Zone of skin (tissue), 1 donor: ENCODE data around the gene BLM.

DNA sequence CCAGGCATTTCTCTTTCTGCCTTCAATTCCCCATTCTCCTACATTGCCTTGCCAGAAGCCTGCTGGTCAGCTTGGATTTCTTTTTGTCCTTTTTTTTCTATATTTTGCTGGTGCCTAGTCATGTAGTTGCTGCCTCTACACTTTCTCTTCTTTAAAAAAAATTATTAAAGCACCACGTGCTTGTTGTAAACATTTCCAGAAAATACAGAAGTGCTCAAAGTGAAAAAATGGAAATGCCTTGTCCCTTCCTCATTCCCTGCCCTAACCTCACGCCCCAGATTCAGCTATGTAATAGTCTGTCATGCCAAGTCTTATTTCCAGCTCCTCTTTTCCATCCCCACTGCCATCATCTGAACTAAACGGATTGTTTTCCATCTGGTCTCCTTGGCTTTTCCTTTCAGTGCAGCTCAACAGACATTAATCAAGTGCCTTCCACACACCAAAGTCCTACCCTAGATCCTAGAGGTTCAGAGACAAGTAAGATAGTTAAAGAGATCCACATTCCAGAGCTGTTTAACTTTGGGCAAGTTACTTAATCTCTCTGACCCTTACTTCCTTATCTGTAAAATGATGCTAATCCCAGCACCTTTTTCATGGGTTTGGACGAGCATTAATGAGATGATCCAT lies 15.5 kb downstream of the ZNF774 start:
- RRBS = no CpG with 5 or more reads among the region's 4 CpGs

GRCh38 chr15:90376988-90377449 lies 11.0 kb upstream of the IQGAP1 start:
- RRBS = 54% methylated on average over 2 of the region's 4 CpGs

- RRBS = no CpG with 5 or more reads among the region's 1 CpG
Observed at GRCh38 chr15:90484066-90484437, 45.7 kb upstream of the CRTC3 start.

- RRBS = no CpG with 5 or more reads among the region's 6 CpGs
Observed at GRCh38 chr15:90570970-90571623, 41.4 kb downstream of the CRTC3 start.

DNA sequence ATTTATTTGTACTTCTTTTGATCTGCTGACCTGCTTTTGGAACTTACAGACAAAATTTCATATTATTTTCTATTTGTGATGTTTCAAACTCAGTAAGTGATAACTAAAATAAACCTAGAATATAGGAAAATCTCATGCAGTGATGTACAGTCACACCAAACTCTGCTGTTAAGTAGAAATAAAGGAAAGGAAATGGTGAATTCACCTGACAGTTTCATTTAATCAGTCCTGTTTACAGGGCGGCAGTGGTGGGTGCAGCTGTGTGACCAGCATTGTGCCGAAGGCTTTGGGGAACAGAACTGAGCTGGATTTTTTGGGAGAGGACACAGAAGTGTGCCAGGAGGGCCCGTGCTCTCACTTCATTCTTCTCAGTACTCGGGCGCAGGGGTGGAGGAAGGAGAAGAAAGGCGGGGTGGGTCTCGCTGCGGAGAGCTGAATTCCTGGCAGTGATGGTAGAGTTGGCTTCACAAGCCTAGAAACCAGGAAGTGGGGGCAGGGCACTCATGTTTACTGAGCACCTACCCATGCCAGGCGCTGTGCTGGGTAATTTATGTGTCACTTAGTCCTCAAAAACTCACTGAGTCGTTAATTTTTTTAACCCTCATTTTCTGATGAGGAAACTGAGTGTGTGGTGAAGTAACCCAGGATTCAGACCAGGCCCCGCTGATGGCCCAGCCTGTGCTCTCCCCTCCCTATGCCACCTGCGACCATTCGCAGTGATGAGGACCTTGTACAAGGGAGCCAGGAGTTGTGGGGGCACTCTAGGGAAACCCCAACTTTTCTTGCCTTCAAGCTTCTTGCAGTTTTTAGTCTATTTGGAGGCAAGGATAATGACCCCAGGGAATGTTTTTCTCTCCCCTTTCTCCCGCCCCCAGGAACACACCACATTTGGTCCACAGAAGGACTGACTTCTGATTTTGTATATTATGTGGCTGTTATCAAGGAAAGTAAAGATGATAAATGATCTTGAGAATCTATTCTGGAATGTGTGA lies 64.7 kb downstream of the CRTC3 start:
- RRBS = no CpG with 5 or more reads among the region's 14 CpGs

DNA sequence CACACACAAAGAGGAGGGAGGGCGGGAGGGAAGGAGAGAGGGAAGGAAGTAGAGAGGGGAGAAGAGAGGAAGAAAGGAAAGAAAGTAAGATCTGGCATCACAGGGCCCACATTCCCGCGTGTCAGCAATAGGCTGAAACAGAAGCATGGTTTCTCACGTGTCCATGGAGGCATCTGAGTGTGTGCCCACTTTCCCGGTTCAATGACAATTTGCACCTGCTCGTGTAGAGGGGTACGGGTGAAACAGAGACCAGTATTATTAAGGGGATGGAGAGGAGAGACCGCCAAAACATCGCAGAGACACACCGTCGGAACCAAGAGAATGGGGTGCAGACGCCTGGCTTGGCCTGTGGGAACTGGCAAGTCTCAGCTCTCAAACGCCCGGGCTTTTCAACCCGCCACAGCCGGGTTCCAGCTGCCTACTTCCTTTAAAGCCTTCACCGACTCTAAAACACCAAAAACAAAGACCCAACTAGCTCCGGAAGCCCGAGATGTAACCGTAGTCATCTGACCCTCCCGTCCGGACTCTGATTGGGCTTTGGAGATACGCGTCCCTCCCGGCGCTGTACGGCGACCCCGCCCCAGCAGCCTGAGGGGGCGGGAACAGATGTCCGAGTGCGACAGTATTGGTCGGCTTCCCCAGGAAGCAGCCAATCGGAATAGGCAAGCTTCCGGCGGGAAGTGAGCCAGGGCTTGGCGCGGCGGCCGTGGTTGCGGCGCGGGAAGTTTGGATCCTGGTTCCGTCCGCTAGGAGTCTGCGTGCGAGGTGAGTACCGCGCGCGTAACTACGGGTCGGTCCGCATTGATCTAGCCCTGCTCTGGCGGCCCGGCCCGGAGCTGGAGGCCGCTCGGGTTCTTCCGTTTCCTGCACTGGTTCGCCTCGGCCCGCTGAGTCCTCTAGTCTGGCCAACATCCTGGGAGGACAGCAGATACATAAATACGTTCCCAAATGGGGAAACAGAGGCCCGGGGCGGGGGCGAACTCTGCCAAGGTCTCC lies at the start of gene BLM:
TSS of gene BLM (plus strand) at position 671 of the 996 bp plus-strand sequence.
- RRBS = under 1% methylated on average over 19 of the region's 67 CpGs

DNA sequence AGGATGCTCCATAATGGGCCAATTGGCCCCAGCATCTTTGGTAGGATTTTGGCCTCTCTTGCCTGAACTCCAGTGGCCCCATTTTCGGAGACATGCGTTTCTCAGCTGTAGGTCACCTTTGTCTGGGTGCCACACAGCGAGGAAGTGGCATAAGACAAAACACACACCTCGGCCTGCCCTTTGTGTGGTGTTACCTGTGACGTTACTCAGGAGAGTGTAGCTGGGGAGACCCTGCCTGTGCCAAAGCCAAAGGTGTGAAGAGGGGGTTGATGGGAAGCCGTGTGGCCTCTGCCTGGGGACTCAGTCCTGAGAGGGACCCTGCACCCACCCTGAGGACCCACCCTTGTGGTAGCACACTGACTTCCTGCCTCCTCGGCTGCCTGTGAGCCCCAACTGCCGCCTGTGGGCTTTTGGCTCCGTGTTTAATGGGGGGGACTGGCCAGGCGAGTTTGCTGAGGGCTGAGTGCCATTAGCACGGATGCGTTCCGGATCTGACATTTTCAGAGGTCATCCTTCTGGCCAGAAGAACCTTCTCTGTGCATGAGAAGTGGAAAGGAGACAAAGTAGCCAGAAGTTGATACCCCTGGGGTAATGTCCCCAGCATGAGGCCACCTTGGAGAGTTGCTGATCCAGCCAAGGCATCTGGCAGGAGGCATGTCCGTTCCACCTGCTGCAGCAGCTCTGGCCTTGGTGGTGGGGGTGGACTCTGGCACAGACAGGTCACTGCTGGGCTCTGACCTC lies 51.9 kb upstream of the FURIN start:
- RRBS = no CpG with 5 or more reads among the region's 14 CpGs

GRCh38 chr15:90845013-90845659 lies 23.3 kb upstream of the FURIN start:
- RRBS = no CpG with 5 or more reads among the region's 7 CpGs

DNA sequence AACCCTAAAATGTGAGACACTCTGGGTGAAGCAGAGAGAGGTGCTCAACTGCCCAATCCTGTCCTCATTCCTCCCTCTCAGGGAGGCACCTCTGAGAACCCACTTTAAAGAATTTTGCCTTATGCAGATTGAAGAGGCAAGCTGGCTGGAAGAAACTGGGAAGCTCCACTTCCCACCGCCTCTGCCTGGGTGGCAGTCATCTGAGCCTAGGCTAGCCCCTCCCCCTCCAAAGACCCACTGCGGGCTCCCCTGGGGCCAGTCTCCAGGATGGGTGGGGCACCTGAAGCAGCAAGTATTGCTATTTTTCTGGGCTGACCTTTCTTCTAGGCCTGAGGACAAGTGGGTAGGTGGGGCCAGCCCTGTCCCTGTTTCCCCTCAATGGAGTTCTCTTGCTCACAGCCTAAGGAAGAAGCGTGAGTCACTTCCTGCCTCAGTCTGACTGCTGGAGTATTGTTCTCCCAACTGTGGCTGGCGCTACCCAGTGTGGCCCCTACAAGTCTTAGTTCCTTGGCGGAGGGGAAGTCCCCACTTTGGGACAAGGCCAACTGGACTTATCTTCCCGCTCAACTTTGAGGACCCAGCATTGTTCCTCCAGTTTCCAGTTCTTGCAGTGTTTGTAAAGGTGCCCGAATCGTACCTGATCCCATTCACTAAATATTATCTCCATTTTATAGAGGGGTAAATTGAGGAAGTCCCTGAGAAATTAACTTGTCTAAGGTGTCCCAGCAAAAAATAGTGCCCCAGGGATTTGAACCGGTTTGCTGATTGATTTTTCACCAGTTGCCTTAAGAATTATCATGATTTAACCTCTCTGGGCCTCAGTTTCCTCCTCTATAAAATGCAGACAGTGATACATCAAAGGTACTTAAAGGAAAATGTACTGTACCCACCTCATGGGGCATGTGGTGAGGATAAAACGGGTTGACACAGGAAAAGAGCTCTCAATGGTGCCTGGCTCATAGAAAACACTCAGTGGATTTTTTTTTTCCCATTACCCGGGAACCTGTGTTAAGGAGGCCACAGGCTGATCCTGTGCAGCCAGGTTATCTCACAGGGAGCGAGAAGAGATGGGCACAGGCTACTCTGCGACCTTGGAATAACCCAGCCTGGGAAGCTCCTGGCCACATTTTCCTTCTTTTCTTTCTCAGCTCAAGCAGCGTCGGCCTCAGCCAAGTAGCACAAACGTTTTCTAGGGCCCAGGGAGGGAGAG lies 1.5 kb downstream of the FURIN start:
- RRBS = no CpG with 5 or more reads among the region's 16 CpGs

DNA sequence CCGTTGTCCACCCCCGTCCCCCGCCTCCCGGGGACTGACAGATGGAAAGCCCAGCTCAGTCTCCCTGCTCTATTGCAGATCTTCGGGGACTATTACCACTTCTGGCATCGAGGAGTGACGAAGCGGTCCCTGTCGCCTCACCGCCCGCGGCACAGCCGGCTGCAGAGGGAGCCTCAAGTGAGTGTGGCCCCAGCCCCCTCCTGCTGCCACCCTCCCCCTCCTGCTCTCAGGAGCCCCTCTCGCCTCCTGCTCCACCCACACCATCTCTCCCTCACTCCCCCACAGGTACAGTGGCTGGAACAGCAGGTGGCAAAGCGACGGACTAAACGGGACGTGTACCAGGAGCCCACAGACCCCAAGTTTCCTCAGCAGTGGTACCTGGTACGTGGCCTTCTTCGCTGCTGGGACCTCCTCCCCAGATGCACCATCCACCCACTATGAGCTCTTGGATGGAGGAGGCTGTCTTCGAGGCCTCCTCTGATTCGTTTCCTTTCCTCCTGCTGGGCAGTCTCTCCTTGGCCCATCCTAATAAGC lies 7.9 kb downstream of the FURIN start:
- RRBS = 94% methylated on average over 10 of the region's 22 CpGs

GRCh38 chr15:90910058-90910333 lies 6.9 kb downstream of the MAN2A2 start:
- RRBS = no CpG with 5 or more reads among the region's 8 CpGs

DNA sequence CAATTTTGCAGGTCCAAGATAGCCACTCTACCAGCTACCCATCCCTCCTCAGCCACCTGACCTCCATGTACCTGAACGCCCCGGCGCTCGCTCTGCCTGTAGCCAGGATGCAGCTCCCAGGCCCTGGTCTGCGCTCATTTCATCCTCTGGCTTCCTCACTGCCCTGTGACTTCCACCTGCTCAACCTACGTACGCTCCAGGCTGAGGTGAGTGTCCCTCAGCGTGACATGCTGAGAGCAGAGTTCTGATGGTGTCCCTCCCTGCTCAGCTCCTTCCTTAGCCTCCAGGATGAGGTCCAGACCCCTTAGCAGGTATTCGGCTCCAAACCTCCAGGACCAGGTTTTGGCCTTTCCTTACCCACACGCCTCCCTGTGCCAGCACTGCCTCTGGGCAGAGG lies 14.2 kb downstream of the HDDC3 start:
- RRBS = no CpG with 5 or more reads among the region's 10 CpGs

DNA sequence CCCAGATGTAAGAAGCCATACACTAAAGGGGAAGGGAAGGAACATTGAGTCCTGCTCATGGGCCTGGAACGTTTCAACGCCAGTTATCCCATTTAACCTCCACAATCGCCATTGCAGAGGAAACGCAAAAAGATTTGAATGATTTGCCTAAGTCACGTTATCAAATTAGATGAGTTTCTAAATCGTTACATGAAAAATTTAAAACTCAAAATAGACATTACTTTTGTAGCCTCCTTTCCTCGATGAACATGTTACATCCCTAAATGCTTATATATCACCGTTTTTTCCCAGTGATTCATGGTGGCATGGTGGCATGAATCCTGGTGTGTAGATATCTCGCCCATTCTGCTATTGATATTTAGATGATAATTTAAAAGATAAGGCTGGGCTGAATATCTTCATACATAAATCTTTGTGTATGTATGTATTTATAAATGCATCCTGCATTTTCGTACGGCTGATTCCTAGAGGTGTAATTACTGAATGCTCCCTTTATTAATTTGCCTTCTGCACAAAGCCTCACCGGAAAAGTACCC lies 741 bp upstream of the PRC1 start:
- RRBS = no CpG with 5 or more reads among the region's 12 CpGs

- RRBS = no CpG with 5 or more reads among the region's 8 CpGs
Observed at GRCh38 chr15:91368532-91368917, 268.5 kb downstream of the SV2B start.

DNA sequence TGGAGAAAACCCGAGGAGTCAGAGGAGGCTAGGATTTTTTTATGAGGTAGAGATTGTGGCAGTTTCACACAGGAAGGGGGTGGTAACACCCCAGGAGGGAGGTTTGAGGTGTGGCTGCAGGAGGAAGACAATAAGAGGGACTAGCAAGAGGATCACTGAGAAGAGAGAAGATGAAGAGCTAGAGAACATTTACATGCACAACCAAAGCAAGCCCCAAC lies 322.8 kb downstream of the SV2B start:
- RRBS = no CpG with 5 or more reads among the region's 1 CpG

DNA sequence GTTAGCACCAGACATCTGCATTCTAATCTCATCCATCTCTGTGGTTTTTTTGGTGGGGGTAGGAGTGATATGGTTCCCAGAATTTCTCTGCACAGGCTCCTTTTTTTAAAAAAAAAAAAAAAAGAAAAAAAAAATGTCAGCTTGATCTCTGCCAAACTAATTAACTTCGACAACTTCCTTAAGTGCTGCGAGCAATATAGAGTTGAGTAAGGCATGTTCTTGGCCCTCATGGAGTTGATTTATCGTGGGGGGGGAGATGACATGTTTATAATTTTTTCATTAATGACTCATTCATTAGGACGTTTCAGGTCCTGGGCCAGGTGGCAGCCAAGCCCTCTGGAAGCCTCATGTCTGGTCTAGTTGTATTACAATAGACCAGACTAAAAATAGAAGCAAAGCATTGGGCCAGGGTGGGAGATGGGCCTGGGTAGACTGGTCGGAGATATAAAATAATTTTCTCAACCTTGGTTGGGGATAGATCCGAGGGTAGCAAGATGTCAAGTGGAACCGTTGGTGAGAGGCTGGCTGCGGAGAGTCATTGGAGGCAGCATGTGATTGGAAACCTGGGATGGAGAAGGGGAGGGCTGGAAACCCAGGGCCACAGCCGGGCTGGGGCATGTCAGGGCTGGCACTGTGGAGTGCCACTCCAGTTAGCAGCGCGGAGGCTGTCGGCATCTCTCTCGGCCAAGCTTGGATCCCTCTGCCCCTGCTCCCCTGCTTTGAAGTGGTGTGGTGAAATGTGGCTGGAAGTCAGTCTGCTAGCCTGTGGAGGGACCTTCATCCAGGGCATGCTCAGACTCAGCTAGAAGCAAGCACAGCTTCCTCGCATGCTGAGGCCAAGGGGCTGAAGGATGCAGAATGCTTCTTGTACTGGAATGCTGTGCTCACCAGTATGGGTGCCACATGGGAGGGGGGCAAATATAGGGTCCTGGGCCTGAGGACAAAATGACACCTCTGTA lies 13.2 kb downstream of the SLCO3A1 start:
- RRBS = no CpG with 5 or more reads among the region's 14 CpGs

GRCh38 chr15:91915655-91916884 lies 62.6 kb downstream of the SLCO3A1 start:
- RRBS = no CpG with 5 or more reads among the region's 68 CpGs

DNA sequence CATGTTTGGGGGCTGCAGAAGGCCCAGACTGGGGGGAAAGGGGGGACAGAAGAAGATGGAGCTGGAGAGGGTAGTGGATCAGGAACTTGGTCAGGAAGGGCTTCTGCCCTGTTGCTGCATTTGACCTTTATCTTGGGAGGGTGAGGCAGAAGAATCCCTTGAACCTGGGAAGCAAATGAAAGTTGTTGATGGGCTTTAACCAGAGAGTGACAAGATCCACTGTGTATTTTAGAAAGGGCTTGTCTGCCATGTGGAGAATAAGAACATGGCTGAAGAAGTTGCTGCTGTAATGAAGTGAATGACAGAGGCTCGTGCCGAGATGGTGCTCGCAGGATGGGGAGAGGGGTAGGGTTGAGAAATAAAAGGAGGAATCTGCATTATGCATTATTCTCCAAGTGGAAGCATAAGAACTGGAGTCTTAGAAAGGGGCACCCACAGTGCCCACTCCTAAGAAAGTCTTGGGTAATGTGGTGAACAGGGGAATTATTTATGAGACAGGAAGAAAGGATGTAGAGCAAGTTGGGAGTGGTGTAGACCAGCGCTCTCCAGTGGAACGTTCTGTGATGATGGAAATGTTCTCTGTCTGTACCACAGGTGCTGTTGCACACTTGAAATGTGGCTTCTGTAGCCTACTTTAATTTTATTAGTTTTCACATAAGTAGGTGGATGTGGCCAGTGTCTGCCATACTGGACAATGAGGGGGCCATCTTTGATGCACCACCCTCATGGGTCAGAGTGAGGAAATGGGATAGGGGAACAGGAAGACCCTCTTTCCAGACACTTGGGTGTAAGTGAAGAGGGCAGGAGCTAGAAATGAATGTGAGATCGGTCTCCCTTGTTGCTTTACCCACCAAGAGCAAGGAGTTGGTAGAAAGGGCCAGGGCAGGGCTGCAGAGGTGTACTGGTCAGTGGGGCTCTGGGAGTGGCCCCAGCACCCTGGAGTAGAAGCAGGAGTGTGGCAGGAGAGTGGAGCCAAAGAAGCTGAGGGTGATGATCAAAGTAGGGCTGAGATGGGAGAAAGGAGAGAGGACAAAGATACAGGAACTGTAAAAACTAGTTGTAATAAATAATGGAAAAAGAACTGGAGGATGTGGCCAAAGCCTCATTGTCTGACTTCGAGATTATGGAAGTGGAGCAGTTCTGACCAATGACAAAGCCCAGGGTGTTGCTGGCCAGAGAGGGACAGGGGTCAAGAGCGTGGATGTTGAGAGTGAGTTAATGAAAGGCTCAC lies 239.4 kb upstream of the ST8SIA2 start:
- RRBS = no CpG with 5 or more reads among the region's 8 CpGs

DNA sequence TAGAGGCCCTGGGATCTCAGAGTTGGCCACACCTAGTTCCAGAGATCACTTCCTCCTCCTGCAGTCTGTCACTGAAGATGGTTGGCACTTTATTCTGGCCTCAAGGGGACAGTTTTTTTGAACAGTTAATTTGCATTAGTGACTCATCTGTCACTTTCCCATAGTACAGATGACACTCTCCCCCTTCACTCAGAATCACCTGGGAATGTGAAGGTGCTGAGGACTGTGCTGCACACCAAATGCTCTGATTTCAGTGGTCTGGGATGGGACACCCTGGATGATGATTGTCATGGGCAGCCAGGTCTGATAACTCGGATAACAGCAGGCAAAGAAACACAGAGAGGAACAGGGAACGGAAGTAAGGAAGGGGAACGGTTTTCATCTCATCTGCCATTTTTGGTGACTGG lies 232.6 kb upstream of the ST8SIA2 start:
- RRBS = no CpG with 5 or more reads among the region's 3 CpGs

- RRBS = no CpG with 5 or more reads among the region's 18 CpGs
Observed at GRCh38 chr15:92162848-92163557, 230.7 kb upstream of the ST8SIA2 start.